HCT116 (cell line): Measurements from ENCODE around the gene PTGDR2.

DNA sequence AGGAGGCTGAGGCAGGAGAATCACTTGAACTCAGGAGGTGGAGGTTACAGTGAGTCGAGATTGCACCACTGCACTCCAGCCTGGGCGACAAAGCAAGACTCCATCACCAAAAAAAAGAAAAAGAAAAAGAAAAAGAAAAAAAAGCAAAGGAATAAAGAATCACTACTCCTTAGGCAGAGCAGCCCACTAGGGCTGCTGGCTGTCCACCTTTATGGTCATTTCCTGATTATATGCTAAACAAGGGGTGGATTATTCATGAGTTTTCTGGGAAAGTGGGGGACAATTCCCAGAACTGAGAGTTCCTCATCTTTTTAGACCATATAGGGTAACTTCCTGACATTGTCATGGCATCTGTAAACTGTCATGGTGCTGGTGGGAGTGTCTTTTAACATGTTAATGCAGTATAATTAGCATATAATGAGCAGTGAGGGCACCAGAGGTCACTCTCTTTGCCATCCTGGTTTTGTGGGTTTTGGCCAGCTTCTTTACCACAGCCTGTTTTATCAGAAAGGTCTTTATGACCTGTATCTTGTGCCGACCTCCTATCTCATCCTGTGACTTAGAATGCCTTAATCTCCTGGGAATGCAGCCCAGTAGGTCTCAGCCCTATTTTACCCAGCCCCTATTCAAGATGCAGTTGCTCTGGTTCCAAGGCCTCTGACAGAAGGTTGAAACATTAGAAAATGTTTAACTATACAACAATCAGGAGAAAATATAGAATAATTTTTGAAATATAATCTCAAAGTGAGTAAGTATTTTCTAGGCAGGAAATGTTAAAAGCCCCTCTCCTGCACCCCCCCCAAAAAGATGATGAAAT lies 36.5 kb downstream of the OR4D9 start:
- RRBS, result no CpG with 5 or more reads among the region's 3 CpGs

DNA sequence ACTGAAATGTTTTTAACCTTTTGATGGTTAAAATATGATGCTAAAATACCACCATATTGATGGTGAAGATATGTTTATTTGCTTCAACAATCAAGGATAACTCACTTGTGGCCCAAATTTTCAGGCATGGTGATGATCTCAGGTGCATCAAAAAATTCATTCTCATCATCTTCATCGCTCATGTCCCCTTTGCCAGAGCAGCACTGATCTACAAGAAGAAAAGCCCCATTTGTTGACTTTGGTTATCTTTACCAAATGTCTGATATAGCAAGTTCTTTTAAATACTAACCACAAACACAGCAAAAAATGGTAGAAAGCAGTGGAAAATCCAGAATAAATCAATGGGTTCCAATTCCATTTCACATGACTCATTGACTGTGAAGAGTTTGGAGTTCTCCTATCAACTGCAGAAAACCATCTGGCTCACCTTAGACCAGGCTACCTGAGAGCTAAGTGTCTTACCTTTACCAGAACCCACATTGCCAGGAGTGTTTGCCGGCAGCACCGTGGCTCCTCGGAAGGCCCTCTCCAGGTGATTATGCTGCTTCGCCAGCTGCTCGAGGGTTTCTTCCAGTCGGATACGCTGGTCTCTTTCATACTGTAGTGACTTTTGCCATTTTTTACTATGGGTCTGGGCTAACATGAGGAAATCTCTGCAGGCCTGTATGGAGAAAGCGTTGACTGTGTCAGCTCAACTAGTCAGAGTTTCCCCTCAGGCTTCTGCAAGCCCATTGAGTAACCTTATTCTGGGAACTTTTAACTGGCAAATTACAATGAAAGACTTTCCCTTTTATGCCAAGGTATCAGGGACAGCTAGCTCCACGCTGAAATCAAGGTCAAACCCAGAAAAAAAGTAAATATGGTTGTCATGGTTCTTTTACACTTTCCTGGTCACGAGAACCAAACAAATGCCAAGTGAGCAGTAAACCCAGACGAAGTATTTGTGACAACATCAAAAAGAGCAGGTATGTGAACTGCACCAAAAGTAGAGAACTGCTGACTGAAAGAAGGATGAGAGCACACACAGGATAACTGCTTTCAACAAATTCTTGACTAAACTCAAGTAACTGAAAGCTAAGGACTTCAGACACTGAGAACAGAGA lies 14.0 kb downstream of the OSBP start:
- RRBS, result no CpG with 5 or more reads among the region's 12 CpGs

GRCh38 chr11:59603728-59604107 lies 11.9 kb downstream of the OSBP start:
- RRBS, result no CpG with 5 or more reads among the region's 1 CpG

GRCh38 chr11:59608394-59608843 lies 7.2 kb downstream of the OSBP start:
- RRBS, result no CpG with 5 or more reads among the region's 6 CpGs

GRCh38 chr11:59610254-59610872 lies 5.2 kb downstream of the OSBP start:
- RRBS, result no CpG with 5 or more reads among the region's 11 CpGs

DNA sequence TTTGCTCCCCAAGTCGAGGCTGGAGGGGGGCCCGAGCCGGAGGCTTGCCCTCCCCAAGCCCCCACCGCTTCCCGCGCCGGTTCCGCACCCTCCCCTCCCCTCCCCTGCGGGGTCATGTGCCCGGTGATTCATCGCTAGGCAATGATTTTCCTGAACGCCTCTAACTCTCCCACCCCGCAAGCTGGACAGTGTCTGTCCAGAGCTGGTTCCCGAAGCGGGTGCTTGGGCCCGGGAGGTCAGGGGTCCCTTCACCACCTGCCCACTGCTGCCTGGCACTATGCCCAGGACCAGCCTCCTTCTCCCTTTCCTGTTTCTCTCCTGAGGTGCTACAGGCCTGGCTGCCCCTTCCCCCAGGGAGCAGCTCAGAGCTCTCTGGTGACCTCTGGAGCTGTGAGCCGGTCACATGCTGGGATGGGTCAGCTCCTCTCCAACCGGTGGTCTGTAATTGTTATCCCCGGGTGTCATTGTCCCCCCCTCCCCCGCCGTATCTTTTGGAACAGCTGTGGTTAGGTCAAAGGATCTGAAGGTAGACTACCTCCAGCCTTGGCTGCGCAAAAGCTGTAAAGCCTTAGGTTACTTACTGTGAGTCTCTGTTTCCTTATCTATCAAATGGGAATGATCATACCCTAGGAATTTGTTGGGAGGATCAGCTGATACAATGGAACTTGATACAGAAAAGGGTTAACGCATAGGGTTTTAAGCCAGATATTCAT lies 677 bp downstream of the STX3 start:
- RRBS, result 1% methylated on average over 14 of the region's 23 CpGs

- RRBS, result no CpG with 5 or more reads among the region's 4 CpGs
Observed at GRCh38 chr11:59765044-59765742, 10.0 kb downstream of the STX3 start.

GRCh38 chr11:59809443-59809832 lies 1.1 kb downstream of the MRPL16 start:
- RRBS, result no CpG with 5 or more reads among the region's 10 CpGs

DNA sequence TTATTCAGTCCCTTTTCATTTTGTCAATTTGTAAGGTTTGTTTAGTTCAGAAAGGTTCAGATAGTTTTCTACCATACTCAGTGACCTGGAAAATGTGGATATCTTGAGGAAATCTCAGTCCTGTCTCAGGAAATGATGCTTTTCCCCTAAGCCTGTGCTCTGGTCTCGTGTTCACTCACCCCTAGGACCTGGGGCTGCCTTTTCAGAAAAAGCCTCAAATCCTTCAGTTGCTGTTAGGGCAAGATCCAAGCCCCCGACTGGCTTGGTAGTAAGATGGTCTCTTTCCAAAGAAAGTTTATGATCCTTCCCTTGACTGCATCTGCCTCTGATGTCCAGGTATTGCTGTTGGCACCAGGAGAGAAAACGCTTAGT lies 21.7 kb downstream of the MS4A6A start:
- RRBS, result no CpG with 5 or more reads among the region's 3 CpGs

- RRBS, result no CpG with 5 or more reads among the region's 3 CpGs
Observed at GRCh38 chr11:60222418-60222836, 20.5 kb downstream of the MS4A4E start.

DNA sequence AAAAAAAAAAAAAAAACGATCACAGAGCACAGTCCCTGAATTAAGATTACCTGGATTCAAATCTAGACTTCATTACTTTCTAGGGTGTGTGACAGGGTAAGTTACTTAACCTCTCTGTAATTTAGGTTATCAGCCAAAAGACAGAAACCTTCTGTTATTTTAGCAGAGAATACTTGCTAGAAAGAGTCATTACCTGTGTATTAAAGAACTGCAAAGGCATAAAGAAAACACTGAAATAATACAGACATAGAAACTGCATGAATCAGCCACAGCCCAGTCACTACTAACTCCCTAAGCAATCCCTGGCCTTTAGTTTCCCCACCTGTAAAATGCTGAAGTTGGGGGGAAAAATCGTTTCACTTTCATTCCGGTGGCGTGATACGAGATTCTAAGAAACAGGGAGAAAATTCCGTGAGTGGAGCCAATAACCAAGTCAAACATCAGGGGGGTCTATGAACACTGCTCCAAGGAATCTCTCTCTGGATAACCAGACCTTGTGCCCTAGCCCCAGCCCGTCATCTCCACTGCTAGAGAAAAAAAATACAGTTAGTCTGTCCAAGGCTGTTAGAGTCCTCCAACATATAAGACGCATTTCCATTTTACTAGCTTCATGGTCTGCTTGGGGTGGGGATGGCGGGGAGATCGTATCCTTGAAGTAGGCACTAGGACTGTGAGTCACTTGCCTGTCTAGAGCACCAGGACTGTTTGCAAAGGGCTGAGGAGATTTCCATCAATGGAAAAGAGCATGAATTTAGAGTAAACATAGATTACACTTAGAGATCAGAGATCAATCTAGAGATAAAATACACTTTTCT lies 2.0 kb upstream of the MS4A7 start:
- RRBS, result no CpG with 5 or more reads among the region's 10 CpGs

GRCh38 chr11:60498830-60499430 lies 6.4 kb downstream of the MS4A12 start:
- RRBS, result no CpG with 5 or more reads among the region's 4 CpGs

- RRBS, result no CpG with 5 or more reads among the region's 4 CpGs
Observed at GRCh38 chr11:60776119-60776488, 9.0 kb upstream of the MS4A10 start.

DNA sequence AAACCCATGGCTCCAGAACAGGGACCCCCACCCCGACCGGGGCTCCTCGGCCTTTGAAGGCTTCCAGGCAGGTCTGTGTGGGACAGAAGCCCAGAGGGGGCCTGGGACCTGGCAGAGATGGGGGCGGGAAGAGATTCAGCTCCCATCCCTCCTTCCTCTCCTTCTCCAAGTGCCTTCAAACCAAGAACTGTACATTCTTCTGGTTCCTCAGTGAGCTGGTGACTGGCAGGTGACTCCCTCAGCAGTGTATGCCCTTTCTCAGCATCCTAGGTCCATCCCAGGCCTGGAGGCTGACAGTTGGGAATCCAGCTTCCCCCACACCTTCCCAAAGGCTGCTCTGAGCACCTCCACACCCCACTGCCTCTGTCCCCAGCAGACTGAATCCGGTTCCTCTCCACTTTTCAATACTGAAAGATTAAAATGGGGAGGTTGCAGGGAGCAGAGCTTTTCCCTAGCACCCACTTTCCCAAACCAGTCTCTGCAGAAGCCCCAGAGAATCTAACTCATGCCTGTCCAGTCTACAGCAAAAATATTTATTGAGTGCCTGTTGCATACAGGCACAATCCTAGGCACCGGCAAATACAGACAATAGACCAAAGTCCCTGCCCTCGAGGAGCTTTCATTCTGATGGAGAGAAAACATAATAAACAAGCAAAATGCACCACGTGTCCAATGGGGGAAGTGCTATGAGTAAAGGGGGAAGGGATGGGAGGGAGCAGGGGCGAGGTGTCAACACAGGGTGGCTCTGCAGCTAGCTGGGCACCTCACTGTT lies 5.1 kb downstream of the PTGDR2 start:
- RRBS, result no CpG with 5 or more reads among the region's 9 CpGs

DNA sequence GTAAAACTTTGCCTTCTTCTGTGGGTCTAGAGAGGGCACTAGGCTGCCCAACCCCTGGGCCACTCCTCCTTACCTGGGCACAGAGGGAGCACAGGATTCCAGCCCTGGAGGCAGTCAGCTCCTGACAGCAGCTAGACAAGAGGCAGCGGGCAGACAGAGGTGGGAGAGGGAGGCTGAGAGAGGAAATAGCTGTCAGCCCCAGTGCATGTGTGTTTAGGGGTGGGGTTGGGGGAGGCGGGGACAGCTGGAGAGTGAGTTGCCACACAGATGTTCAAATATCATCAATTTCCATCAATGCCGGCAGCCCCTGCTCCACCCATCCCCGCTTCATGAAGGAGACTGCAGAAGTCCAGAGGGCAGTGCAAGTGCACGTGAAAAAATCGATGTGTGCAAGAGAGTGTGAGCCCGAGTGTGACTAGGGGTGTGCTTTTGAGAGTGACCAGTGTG lies at the start of gene PTGDR2:
Gene PTGDR2 (minus strand): TSS at position 155 of the 447 bp plus-strand sequence.
- RRBS, result no CpG with 5 or more reads among the region's 7 CpGs

DNA sequence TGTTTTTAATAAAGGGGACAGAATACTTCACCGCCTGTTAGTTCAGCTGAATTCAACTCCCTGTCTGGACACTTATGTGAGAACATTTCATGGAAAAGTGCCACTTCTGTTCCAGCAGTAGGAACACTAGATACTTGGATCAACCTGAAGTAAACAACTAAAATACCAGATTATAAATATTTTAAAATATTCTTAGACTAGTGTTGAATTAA lies 11.1 kb downstream of the ZP1 start:
- RRBS, result no CpG with 5 or more reads among the region's 1 CpG

GRCh38 chr11:60910279-60910676 lies 3.7 kb upstream of the TMEM109 start:
- RRBS, result no CpG with 5 or more reads among the region's 3 CpGs

GRCh38 chr11:60910859-60911475 lies 3.0 kb upstream of the TMEM109 start:
- RRBS, result no CpG with 5 or more reads among the region's 5 CpGs

DNA sequence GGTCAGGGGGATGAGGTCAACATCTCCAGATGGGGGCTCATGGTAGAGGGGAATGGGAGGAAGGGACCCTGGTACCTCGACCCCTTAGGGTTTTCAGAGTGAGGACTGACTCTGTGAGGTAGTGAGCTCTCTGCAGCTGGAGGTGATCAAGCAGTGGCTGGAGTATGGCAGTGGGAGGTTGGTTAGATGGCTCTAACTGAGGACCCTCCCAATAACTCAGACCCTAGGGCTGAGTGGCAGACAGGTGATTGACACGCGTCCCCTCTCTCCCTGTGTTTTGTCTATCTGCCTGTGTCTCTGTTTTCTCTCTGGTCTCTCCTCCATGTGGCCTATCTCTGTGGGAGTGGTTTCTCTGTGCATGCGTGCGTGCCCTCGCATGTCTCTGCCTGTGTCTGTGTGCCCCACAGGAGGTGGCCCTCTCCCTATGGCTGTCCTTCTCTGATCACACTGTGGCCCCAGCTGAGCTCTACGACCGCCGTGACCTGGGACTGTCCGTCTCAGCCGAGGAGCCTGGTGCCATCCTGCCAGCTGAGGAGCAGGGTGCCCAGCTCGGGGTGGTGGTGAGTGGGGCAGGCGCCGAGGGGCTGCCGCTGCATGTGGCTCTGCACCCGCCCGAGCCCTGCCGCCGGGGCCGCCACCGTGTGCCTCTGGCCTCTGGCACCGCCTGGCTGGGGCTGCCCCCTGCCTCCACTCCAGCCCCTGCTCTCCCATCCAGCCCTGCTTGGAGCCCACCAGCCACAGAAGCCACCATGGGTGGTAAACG lies 11.4 kb downstream of the TMEM132A start:
- RRBS, result no CpG with 5 or more reads among the region's 23 CpGs

GRCh38 chr11:60950801-60951565 lies 993 bp downstream of the SLC15A3 start:
- RRBS, result 92% methylated on average over 10 of the region's 86 CpGs